Gallbladder (tissue), 1 donor: ENCODE measurements around the gene VWA8.

DNA sequence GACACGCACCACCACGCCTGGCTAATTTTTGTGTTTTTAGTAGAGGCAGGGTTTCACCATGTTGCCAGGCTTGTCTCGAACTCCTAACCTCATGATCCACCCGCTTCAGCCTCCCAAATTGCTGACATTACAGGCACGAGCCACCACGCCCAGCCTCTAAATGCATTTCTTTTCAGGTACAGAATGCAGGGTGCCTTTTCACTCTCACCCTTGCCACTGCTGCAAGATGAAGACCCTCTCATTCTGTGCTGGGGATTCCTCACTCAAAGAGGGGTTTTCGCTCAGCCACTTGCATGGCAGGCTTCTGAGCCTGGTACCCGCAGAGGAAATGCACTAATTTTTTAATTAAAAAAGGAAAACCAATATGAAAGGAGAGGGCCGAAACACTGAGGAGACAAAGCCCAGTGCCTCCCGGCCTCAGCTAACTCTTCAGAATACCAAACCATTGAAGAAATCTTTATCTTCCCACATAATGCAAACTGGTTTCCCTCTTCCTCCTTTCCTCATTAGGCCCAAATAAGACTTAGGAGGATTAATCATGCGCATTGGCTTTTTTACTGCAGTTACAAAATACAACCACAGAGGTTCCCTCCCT, 13.2 kb downstream of the FOXO1 start:
- PRO-cap: no peak

- PRO-cap: no peak
These were observed 3.2 kb downstream of the SLC25A15 start for GRCh38 chr13:40792443-40793135.

GRCh38 chr13:40948676-40949148, 70.4 kb downstream of the ELF1 start:
- PRO-cap: no peak

- PRO-cap: no peak
These were observed 66.5 kb downstream of the ELF1 start for GRCh38 chr13:40952511-40953053.

DNA sequence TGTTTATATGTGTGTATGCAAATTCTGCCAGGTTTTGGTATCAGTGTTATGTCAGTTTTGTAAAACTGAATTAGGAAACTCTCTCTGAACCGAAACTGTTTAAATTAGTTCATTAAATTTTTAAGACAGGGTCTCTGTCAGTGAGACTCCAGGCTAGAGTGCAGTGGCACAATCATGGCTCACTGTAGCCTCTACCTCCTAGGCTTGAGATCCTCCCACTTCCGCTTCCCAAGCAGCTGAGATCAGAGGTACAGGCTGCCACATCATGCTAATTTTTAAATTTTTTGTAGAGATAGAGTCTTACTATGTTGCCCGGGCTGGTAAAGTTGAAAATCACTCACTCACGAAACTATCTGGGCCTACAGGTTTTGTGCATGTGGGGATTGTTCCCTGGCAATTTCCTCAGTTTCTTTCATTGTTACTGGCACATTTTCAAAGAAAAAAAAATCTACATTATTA, 49.5 kb downstream of the ELF1 start:
- PRO-cap: no peak

DNA sequence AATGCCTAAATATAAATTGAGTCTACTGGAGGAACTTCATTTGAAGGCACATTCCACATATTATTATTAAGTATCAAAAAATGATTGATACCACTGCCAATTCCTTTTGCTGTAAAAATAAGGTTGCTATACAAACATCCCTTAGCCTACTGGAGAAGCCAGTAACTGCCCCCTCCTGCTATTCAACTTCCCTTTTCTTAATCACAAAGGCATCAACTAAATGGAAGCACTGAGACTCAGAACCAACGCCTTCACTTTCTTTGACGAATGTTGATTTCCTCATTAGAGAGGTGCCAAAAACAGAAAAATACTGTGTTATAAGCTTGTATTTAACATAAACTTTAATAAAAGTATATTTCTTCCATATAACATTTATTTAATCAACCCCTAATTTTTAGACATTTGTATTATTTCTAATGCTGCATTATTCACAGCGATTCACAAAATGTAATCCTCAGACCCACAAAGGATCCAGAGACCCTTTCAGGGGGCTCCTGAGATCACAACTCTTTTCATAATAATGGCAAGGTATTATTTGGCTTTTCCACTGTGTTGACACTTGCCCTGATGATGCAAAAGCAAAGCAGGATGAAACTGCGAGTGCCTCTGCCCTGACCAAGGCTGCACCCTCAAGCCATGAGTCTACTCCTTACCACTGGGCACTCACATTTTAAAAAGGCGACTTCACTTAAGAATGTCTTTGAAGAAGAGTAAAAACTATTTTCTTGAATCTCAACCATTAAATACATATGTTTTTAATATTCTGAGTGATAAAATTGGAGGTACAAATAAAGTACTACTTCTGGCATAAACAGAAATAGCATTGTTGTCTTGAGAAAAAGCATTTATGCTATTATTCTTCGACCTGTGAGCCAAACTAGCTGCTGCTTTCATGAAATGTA, 11.5 kb downstream of the ELF1 start:
- PRO-cap: no peak

DNA sequence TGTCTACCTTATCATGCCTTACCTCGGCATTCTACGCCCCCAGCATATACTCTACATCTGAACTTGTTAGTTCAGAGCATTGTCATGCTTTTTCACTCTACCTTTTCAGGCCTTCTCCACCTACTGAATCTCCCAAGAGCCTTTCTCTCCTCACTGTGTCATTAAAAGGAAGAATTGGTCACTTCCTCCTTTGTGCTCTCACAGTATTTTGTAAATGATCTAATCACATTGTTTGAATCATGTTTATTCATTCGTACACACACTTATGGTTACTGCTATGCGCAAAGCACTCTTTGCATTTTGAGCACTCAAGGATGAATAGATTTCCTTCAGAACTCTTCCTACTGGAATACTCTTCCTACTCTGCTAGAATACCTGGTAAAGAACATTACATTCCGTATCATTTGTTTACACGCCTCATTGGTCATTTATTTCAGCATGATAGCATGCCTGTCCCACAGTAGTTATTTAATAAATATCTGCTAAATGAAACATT, 15.8 kb upstream of the ELF1 start:
- PRO-cap: no peak

DNA sequence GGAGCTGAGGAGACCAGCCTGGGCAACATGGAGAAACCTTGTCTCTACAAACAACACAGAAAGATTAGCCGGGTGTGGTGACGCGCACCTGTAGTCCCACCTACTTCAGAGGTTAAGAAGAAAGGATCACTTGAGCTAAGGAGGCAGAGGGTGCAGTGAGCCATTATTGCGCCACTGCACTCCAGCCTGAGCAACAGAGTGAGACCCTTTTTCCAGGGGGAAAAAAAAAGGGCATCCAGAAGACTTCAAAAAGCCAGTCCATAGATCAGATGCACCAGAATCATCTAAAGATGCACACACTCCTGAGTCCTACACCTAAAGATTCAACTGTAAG, 19.9 kb upstream of the WBP4 start:
- PRO-cap: no peak

DNA sequence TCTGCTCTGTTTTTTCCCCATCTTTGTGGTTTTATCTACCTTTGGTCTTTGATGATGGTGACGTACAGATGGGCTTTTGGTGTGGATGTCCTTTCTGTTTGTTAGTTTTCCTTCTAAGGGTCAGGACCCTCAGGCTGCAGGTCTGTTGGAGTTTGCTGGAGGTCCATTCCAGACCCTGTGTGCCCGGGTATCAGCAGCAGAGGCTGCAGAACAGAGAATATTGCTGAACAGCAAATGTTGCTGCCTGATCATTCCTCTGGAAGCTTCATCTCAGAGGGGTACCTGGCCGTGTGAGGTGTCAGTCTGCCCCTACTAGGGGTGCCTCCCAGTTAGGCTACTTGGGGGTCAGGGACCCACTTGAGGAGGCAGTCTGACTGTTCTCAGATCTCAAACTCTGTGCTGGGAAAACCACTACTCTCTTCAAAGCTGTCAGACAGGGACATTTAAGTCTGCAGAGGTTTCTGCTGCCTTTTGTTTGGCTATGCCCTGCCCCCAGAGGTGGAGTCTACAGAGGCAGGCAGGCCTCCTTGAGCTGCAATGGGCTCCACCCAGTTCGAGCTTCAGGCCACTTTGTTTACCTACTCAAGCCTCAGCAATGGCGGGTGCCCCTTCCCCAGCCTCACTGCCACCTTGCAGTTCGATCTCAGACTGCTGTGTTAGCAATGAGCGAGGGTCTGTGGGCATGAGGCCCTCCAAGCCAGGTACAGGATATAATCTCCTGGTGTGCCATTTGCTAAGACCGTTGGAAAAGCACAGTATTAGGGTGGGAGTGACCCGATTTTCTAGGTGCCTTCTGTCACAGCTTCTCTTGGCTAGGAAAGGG, 13.7 kb upstream of the WBP4 start:
- PRO-cap: no peak

GRCh38 chr13:41312192-41312602, 1.1 kb downstream of the NAA16 start:
- PRO-cap: no peak

DNA sequence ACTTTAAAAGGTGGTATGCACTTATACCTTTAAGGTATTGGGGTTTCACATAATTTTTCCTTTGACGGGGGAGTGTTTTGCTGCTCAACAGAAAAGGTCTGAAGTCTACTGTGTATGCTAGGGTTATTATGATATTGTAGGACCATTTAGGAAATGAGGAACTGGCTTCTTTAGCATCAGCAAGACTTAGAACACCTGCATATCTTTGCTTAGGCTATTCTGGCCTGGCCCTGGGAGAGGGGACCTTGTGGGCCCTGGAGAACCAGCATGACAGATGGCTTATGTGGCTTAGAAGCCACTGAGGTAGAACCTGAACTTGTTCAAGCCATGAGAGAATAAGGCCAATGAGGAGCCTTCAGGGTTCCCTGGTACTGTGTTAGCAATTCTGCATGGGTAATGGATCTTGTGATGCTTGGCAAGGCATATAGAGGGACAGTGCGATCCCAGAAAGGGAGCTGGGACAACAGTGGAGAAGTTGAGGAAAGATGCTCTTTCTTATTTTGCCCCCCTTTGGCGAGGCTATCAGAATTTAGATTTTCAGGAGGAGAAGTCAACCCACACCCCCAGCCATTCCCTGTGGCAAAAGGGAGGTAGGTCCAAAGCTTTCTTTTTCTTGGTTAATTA, 4.3 kb downstream of the RGCC start:
- PRO-cap: no peak

DNA sequence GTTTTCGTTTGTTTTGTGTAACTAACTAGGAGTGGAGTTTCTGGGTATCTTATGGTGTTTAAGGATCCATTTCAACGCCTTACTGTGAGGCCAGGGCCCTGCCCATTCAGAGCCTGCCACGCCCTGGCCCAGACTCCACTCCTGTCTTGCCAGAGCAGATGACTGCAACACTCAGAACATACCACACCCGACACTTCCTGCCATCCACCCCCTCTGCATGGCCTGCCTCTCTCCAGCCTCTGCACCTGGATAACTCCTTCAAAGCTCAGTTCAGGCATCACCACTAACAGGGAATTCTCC, 43.2 kb downstream of the RGCC start:
- PRO-cap: no peak

DNA sequence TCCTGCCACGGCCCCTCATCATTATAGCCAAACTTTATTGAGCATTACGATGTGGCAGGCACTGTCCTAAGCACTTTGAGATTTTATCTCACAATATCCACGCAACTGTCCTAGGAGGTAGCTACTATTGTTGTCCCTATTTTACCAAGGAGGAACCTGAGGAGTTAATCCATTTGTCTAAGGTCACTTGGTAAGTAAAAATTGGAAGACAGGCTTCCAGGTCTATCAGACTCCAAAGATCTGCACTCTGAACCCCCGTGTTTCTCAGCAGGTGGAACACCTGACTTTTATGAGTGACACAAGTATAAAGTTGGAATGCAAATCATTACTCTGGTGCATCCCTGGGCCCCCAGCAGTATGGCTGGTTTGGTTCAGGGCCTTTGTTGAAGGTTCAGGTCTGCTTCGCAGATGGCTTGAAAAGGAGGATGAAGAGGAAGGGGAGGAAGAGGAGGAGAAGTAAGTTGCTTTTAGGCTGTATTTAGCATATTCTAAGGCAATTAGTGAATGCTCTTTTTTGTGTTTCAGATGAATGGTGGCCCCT, 46.0 kb downstream of the RGCC start:
- PRO-cap: no peak

DNA sequence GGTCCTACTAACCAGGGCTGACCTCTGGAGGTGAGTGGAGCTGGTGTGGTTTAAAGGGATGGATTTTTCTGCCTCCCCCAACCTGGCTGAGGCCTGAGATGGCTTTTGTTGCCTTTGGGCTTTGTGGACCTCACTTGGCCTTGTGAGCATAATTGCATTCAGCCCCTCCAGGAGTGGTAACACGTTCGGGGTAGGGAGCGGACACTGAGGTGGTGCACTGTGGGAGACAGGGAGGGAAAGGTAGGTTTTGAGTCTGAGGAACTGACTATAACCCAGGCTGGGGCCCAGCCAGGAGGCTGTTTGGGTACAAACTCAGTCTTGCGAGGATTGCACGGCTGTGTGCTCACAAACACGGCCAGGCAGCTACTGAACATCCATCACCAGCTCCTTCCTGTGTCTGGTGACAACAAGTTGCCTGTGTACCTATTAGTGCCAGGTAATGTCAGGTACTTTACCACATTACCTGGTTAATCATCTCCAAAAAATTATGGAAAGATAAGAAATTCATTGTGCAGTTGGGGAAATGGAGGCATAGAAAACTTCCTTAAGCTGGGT, 97.6 kb downstream of the RGCC start:
- PRO-cap: no peak

GRCh38 chr13:41567649-41568594, 110.6 kb downstream of the RGCC start:
- PRO-cap: no peak

DNA sequence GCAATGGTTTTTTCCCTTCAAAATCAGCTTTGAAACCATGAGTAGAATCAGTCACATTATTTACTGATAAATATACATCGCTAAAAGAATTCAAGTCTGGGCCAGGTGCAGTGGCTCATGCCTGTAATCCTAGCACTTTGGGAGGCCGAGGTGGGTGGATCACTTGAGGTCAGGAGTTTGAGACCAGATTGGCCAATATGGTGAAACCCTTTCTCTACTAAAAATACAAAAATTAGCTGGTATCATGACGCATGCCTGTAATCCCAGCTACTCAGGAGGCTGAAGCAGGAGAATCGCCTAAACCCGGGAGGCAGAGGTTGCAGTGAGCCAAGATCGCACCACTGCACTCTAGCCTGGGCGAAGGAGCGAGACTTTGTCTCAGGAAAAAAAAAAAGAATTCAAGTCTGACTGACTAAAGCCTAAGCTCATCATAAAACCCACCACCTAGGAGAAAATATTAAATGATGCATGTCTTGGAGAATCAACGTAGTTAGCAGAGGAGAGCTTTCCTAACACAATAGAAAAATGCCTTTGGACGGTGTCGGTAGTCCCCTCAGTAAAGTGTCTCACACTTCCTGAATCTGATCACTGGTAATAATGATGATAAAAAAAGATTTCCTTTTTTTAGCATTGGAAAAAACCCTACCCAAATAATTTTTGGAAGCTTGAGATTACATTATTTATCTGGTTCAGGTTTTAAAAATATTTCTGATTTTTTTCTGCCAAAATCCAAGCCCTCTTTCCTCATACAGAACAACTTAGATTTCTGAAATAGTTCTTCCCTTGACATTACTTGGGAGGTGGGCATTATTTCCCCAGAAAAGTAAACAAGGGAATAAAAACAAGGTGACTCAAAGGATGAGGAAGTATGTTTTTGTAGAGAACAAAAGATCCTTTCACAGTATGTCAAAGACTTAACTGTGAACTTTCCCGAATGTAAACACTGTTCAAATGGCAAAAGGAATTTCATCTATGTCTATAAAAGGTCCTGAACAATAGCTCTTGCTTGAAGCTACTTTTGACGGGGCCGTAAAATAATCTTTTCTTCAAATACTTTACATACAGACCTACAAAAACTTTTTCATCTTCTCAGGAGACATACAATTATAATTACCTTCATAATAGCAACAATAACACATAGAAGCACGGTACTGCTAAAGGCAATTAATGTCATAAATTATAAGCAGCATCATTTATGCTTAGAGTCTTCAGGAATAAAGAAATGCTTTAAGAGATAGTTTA, 190.7 kb downstream of the RGCC start:
- PRO-cap: no peak

DNA sequence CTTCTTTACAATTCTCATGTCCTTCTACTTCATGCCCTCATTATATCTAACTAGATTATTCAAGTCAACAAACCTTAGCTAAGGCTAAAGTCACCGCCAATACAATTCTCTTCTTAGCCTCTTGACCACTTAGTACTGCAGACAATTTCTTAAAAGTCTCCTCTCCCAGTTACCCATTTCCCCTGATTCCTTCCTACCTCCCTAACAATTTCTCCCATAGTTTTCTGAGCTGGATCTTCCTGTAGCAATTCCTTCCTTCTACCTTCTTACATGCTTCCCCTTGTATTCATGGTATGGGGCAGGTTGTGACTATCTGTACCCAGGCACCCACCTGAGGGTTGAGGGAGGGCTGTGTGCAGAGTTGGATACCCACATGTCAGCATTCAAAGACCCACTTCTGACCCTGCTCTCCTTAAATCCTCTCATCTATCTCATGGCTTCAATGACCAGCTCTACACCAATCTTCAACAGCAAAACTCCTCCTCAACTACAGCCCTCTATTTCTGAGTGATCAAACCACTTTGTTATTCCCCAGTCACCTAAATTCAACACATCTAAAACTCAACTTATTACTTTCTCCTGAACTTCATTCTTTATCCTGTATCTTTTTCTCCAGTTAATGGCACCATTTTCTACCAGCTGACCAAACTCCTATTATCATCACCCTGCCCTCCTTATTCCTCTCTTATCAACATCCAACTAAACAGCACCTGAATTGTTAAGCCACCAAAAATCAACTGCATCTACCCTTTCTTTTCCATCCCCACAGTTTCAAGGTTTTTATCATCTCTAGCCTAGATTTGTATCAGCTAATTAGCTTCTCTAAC, 180.9 kb downstream of the VWA8 start:
- PRO-cap: no peak

DNA sequence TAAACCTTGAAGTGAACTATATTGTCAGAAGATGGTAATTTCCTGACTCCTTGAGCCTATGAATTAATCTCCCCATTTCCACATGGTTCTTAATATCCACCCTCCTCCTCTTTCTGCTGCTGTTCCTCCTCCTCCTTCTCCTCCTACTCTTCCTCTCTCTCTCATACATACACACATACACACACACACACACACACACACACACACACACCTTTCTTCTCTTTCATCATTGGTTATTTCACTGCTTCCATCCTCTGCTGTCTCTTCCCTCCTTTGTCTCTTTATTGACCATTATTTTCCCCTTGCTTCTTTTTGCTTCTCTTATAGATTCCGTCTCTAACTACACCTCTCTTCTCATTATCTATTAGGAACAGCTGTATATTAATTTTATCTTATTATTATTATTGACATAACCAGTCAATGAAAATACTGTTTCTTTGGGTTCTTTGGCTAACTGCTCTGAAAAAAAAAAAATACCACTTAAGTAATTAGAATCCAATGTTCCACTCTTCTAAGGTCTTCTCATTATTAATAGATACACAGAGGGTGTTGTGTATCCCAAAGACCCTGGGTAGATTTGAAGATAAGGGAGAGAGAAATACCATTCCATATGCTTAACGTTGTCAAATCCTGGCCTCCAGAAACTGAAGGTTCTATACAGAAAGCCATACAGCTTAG, 81.6 kb downstream of the VWA8 start:
- PRO-cap: no peak

- PRO-cap: bidirectional peak, plus-strand start at chr13:41961145, minus-strand start at chr13:41961140
These were observed at the start of gene VWA8 for GRCh38 chr13:41961038-41961761. TSS of gene VWA8 (minus strand) at chr13:41961109.

GRCh38 chr13:42235549-42236287, 36.2 kb upstream of the AKAP11 start:
- PRO-cap: no peak